Right common carotid artery plus branches (tissue), 1 donor: Measurements from ENCODE around the gene IKZF1.

DNA sequence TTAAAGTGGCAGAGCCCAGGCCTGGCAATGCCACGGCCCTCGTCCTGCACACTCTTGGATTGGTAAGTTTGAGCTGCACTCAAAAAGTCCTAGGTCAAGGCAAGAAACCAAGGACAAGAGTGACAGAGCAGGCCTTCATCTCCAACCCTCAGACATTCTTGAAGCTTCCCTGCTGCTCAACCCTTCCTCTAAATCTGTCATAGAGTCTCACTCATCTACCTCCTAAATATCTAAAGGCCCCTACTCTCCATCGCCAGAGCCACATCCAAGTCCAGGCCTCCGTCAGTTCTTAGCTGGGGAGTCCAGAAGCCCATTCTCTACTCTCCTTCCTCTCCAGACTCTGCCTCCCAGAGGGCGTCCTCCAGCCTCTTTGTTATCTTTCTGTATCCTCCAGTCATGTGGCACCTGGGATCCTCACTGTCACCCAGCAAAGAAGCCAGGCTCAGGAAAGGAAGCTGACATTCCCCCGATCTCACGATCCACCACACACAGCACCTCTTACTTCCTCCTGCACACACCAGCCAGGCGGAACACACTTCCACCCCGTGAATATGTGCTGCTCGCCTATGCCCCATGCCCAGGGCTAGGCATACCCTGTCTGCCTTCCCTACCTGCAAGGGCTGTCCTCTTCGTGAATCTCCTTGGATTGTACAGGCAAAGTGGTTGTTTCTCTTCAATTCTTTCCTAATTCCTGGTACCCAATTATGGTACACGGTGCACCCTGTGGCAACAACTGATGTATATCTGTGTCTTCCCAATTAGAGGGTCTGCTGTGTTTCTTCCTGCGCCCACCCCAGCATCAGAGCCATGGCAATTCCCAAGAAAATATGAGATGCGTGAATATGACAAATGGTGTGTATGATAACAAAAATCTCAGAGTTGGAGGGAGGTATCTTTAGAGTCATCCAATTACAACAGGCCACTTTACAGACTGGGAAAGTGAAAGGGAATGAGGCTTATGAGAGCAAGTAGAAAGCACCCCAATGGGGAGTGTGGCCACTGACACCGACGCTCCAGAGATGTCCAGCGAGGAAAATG lies 191.0 kb downstream of the TNS3 start:
- PRO-cap, result no peak

DNA sequence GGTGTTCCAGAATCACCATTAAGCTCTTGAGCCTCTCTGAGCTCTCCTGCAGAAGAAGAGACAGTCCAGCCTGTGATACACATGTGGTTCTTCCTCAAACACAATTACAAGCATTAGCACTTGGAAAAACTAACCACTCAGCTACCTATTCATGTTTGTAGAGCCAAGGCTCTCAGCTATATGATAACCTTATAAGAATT lies 52.4 kb downstream of the TNS3 start:
- PRO-cap, result no peak

- PRO-cap, result no peak
Measured at GRCh38 chr7:47571208-47572526, 10.2 kb downstream of the TNS3 start.

GRCh38 chr7:47575980-47576471 lies 5.9 kb downstream of the TNS3 start:
- PRO-cap, result no peak

DNA sequence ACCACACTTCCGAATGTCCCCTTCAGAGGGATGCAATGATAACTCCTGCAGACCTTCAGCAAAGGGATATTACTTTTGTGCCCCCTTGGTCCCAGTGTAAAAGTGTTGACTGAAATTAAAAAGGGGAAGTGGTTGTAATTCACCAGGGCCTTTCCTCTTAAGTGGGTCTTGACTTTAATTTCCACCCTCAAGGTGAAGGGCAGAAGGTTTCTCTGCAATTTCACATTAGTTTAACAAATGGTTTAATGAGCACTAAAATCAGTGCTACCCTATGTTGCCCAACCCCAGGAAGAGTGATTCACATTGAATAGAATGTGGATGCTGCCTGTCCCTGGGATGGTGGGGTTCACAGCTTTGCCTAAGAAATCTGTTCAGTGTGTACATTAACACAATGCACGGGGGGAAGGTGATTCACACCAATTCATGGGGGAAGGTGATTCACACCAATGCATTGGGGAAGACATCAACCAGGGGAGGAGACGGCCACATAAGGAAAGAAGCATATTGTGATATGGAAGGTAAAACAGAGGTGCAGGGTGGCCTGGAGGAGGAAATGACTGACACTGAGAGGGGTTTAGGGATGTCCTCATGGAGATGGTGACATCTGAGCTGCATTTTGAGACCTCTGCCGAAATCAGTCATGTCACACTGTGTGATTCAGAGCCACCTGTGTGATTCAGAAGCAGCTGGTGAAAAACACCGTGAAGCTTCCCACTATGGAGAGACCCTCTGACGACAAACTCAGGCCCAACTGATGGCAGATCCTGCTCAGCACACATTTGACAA lies 19.5 kb upstream of the TNS3 start:
- PRO-cap, result no peak

DNA sequence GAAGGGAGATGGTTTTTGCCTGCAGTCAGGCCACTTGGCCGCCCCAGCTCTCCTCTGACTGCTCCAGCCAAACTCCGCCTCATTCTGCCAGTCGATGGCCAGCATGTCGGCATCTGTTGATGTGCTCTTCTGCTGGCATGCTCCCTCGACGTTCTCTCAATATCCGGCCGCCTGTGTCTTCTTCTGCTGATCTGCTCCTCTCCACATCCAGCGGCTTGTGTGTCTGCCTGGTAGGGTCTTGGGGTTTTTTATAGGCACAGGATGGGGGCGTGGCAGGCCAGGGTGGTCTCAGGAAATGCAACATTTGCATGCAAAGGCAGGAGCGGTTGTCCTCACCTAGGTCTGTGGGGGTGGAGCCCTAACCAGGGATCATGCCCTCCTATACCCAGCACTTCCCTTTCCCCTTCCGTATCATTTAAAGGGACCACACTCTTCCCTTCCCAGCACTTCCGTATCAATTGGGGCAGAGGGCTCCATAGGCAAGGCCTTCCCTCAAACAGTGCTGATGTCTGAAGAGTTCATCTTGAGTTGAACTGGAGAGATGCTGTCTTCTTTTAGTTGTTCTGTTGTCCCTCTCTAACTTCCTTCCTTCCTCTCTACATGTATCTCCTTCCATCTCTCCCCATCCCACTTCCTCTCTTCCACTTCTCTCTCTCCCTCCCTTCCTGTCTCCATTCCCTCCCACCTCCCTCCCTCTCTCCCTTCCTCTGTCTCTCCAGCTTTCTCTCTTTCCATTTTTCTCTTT lies 40.4 kb upstream of the TNS3 start:
- PRO-cap, result no peak

GRCh38 chr7:47999977-48000558 lies 20.7 kb upstream of the HUS1 start:
- PRO-cap, result no peak

GRCh38 chr7:48088100-48088933 lies 748 bp upstream of the UPP1 start:
- PRO-cap, result bidirectional peak, plus-strand start at chr7:48088749, minus-strand start at chr7:48088588

DNA sequence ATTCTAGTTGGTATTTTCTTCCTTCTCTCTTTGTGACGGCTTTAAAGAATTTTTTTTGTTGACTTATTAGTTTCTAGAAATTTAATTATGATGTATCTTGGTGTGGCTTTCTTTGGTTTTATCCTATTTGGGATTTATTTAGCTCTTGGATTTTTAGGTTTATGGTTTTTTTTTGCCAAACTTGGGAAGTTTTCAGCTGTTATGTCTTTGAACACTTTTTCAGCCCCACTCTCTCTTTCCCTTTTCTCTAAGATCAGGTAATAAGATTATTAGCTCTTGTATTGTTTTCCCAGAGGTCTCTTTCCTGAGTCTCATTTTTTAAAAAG lies 325.5 kb downstream of the ABCA13 start:
- PRO-cap, result unidirectional peak, plus-strand start at position 212 of the sequence

- PRO-cap, result no peak
Measured at GRCh38 chr7:50069111-50070086, 23.6 kb downstream of the ZPBP start.

GRCh38 chr7:50204406-50205077 lies 100.0 kb upstream of the IKZF1 start:
- PRO-cap, result no peak

- PRO-cap, result no peak
Measured at GRCh38 chr7:50303354-50303566, 1.3 kb upstream of the IKZF1 start.

GRCh38 chr7:50304384-50305372 lies at the start of gene IKZF1:
IKZF1 (plus strand) TSS chr7:50304716.
- PRO-cap, result bidirectional peak, plus-strand start at chr7:50304669, minus-strand start at chr7:50304594

DNA sequence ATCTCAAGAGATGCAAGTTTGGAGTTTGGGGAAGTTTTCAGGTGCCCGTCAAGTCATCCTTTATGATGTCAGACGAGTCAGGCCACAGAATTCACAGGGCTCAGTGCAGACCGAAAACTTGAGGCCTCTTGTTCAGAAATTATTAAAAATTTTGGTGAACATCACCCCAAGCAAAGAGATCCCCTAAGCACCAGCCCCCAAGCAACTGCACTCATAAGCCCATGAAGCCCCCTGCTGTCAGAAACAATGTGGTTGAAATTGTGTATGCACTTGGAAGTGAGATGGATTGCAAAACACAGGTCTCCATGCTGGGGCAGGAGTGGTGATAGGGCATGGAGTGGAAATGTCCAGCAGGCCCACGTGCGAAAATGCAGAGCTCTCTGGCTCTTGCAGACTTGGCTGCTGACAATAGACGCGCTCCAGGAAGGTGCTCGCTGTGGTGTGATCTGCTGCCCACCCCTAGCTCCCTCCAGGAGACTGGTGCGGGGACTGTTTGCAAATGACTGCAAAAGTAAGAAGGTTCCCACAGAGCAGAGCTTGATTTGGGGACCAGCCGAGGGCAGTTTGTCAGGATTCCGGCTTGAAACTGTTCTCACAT lies 11.7 kb downstream of the IKZF1 start:
- PRO-cap, result no peak

- PRO-cap, result no peak
Measured at GRCh38 chr7:50331391-50332158, 27.1 kb downstream of the IKZF1 start.

DNA sequence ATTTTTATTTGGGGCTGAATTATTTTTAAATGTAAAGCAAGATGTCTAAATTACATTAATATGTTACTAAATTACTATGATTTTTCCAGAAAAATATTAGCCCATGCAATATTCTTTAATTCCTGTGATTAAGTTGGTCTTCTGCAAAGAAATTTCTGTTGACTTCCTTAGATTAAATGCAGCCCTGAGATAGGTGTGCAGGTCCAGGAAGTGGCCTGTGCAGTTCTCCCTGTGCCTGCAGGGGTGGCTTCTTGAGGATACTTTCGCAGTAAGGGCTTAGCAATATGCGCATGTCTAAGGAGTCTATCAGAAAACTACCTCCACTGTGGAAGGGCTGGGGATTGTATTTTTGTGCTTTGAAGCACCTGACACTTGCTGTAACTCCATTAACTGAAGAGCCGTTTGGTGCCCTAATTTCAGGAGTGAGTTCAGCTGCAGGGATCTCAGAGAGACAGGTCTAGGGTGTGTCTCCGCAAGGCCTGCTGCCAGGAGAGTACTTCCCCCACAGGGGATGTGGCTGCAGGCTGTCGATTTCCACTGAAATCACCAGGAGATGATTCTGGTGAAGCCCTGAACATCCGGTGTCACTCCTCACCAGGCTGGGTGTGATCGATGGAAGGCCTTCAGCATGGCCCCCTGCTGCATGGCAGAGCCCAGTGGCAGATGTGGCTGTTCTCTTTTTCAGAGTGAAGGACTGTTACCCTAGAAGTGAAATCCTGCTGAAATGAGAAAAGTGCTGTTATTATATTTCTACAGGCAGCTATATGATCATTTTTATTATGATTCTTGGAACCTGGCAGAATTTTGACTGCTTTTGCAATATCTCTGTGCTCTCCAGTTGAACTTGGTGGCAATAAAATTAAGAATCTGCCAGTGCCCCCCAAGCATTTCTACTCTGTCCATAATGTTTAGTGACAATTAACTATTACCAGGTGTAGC lies 35.6 kb downstream of the IKZF1 start:
- PRO-cap, result no peak

DNA sequence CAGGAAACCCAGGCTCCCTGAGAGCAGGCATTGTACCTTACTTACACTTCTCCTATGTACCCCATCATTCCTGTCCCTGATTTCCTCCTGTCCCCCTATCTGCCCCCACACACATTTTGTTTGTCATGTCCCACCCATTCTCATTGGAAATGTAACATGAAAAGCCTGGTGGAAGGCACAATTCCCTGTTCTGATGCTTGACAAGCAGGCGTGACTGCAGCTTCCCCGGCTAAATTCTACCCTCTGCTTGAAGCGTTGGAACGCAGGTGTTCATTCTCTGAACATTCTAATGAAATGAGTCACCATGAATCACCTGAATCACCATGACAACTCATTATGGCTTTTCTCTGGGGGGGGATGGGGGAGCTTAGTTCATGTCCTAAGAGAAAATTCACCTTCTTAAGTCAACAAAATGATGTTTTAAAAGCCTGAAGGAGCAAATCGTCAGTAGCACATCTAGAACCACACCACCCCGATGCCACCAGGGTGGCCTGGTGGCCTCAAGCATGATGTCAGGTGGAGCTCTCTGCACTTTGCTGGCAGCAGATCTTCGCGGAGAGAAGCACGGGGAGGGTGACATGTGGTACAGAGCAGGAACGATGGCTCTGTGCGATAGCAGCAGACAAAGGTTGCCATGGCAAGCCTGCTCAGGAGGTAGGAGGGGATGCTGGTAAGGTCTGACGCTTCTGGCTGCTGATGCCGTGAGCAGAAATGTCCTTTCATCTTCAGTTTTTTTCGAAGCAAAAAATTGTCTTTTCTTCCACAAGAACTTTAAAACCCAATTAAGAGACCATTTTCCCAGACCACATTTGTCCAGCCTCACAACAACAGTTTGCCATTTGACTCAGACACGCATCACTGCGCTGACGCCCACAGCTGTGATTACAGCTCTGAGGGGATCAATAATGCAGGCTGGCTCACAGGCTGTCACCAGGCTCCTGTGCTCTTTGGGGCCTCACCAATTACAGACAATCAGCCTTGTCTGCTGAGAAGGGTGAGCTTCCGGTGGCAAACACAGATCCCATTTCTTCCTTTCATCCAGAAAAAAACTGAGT lies 33.6 kb downstream of the DDC start:
- PRO-cap, result no peak

DNA sequence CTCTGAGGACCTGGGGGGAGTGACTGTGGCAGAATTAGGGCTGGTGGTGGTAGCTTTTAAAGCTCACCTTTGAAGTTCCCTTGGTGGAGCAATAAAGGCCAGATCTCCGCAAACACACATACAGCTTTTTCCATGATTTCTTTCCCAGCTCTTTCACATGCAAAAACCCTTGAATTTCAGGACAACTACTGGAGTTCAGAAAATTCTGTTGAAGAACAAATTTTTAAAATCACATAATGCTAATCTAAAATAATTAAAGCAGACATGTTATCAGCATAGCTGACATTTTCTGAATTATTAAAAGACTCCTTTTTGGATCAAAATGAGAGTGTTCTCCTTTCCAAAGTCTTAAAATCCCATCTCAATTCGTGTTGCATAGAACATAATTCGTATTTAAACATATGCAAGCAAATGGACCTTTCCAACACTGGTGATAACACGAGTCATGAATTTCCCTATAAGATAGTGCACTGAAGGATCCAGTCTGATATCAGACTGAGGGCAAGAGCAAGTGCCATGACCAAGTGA lies 51.0 kb upstream of the DDC start:
- PRO-cap, result no peak

GRCh38 chr7:50629038-50630033 lies 64.1 kb upstream of the DDC start:
- PRO-cap, result no peak

DNA sequence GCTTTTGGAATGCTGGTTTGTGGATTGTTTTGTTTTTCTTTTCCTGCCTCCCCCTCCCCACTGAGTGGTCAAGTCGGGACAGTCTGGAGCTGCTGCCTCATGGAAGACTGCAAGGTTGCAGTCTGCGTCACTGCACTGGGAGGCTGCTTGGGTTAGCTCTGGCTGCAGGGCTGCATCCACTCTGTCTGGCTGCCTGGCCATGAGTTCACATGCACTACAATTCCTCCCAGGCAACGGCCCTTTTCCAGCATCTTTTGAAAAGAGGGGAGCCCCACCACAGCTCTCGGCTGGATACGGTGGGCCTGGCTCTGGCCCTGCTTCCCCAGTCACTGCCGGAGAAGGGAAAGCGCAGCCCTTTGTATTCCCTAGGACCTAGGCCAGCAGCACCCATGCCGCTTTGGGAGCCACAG lies 80.7 kb downstream of the GRB10 start:
- PRO-cap, result no peak